ENCODE measurements around a stretch of chr7.

GRCh38 chr7:24907445-24908042 is 72.4 kb downstream of the OSBPL3 start:
- RRBS, result no CpG with 5 or more reads among the region's 6 CpGs

GRCh38 chr7:24922525-24922975 is 57.4 kb downstream of the OSBPL3 start:
- RRBS, result no CpG with 5 or more reads among the region's 3 CpGs

DNA sequence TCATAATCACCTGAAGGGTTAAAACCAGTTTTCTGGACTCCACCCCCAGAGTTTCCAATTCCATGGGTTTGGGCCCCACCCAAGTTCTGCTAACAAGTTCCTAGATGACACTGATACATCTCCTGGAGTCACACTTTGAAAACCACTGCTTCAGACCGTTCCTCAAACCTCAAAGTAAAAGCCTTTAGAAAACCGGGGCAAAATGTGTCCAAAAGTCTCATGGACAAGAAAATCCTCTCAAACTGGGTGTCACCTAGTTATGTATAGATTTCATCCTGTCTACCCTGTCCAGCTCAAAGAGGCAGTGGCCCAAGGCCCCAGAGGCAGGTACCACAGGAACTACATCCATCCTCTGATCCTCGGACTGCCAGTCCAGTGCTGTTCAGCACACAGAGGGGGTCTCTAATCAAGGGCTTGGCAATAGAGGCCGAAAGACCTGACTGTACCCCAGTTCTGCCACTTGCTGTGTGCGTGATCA is 9.2 kb downstream of the OSBPL3 start:
- RRBS, result no CpG with 5 or more reads among the region's 5 CpGs

GRCh38 chr7:25025055-25025747 is 45.2 kb upstream of the OSBPL3 start:
- RRBS, result no CpG with 5 or more reads among the region's 1 CpG

- RRBS, result no CpG with 5 or more reads among the region's 9 CpGs
Measured at GRCh38 chr7:25028299-25029041, 48.5 kb upstream of the OSBPL3 start.

DNA sequence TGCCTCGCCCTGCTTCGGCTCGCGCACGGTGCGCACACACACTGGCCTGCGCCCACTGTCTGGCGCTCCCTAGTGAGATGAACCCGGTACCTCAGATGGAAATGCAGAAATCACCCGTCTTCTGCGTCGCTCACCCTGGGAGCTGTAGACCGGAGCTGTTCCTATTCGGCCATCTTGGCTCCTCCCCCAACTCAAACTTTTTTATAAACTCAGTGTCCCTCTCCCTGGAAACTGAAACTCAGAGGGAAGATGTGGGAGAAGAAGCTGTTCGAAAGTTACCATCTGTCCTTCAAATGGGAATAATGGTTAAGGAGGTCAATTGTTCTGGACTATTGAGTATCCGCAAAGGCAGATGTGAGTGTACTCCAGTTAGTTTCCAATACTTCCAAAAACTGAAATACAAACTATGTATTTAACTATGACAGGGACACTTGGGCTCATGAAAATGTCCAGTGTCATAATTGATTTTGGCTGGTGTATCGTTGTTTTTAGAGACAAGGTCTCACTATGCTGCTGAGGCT is 67.8 kb upstream of the OSBPL3 start:
- RRBS, result no CpG with 5 or more reads among the region's 17 CpGs

DNA sequence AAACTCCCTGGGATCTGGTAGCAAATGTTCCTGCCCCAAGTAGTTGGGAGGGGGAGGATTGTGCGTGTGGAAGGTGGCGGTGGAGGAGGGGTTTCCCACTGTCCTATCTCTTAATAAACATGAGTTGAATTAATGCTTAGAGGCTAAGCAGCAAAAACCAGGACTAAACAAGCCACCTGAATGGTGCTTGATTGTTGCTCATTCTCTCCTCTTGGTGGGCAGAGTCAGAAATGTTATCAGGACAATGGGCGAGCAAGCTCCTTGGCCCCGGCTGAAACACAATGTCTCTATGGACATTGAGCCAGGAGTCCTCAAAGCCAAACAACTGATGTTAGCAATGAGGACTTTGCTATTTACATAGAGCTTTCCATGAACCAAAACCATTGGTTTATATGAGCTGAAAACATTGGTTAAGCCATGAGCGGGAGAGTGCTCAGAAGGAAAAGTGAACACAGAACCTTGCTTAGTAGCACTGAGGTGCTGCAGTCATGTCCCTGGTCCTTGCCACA is 21.4 kb upstream of the NPVF start:
- RRBS, result no CpG with 5 or more reads among the region's 5 CpGs

- RRBS, result no CpG with 5 or more reads among the region's 5 CpGs
Measured at GRCh38 chr7:25846529-25847299, 305.3 kb upstream of the NFE2L3 start.

- RRBS, result no CpG with 5 or more reads among the region's 11 CpGs
Measured at GRCh38 chr7:25856007-25856340, 296.0 kb upstream of the NFE2L3 start.

DNA sequence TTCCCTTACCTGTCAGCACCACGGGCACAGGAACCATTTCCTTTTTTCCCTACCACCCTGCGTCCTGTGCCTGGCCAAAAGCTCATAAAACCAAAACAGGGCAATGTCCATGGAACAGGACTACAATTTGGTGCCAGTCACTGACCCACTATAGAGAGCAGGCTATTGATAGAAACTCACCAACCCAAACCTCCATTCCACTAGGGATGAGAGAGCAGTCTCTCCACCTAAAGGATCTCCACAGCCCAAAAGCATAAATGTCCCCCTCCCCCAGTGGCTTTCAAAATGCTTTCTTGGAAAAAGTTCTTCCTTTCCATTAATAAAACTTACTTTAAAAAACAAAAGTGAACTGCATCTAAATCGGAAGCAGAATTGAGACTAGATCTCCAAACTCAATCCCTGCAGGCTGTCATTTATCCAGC is 202.9 kb upstream of the NFE2L3 start:
- RRBS, result no CpG with 5 or more reads among the region's 3 CpGs

GRCh38 chr7:25949466-25950171 is 202.4 kb upstream of the NFE2L3 start:
- RRBS, result no CpG with 5 or more reads among the region's 18 CpGs

DNA sequence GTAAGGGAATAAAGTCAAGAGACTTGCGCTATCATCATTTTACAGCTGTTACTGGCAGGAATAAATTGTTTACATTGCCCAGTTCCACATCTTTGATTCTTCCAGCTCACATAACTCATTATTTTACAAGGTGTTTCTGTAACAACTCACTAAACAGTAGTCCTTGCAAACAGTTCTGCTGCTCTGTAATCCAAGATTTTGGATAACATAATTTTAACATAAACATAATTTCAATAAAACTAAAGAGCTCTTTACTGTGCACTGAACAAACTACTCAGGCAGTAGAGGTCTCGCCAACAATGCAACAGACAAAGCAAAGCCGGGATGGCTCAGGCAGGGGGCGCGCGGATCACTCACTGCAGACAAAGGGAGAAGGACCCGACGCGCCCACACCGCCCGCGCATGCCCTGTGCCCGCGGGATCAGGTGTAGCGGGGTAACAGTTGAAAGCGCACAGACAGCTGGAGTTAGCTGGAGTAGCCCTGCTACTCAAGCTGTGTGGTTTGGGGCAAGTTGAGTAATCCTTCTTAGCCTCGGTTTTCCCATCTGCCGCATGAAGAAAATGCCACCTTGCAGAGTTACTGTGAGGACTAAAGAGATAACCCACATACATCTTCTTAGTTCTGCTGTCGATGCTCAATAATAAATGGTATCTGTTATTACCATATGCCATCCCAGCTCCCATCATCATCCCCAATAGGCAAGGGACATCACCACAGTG is 73.1 kb upstream of the NFE2L3 start:
- RRBS, result no CpG with 5 or more reads among the region's 19 CpGs

- RRBS, result 15% methylated on average over 25 of the region's 77 CpGs
Measured at GRCh38 chr7:26152550-26153267, 711 bp downstream of the NFE2L3 start.

- RRBS, result no CpG with 5 or more reads among the region's 2 CpGs
Measured at GRCh38 chr7:26159222-26159754, 7.3 kb downstream of the NFE2L3 start.

- RRBS, result no CpG with 5 or more reads among the region's 5 CpGs
Measured at GRCh38 chr7:26166914-26167534, 15.0 kb downstream of the NFE2L3 start.

DNA sequence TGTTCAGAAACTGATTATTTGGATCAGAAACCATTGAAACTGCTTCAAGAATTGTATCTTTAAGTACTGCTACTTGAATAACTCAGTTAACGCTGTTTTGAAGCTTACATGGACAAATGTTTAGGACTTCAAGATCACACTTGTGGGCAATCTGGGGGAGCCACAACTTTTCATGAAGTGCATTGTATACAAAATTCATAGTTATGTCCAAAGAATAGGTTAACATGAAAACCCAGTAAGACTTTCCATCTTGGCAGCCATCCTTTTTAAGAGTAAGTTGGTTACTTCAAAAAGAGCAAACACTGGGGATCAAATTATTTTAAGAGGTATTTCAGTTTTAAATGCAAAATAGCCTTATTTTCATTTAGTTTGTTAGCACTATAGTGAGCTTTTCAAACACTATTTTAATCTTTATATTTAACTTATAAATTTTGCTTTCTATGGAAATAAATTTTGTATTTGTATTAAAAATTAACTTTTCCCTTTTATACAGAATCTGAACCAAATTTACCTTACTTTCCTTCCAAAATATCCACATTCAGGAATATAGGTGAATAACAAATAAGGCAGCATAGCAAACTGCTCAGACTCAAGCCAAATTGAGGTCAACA is 14.6 kb downstream of the HNRNPA2B1 start:
- RRBS, result no CpG with 5 or more reads among the region's 1 CpG

- RRBS, result no CpG with 5 or more reads among the region's 16 CpGs
Measured at GRCh38 chr7:26194755-26195604, 5.6 kb downstream of the HNRNPA2B1 start.

DNA sequence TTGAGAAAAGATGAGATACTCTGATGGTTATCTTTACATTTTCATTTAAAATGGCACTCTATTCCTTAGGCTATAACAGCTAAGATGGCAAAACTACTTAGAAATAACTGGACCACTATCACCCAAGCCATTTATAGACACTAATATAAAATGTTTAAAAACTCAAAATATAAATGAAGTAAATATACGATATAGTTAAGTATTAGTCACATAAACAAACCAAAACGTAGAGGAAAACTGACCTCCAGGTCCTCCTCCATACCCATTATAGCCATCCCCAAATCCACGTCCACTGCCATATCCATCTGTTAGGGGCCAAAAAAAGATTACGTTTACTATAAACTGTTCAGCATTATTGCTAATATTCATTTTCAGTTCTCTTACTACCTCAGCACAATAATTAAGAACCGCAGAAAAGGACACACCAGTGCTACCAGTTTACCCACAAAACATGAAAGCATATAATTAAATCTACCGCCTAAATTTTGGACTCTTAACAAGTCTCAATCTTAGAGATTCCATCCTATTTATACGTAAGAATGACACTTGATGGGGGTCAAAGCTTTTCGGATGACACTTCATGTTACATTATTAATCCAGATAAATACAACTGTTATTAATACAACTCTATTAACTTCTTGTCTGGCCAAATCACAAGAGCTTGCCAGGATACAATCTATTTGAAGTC is 4.8 kb downstream of the HNRNPA2B1 start:
- RRBS, result no CpG with 5 or more reads among the region's 8 CpGs

GRCh38 chr7:26198493-26199083 is 2.0 kb downstream of the HNRNPA2B1 start:
- RRBS, result no CpG with 5 or more reads among the region's 9 CpGs

GRCh38 chr7:26293804-26294558 is 2.3 kb downstream of the SNX10 start:
- RRBS, result no CpG with 5 or more reads among the region's 9 CpGs